Cardiac ventricle fibroblast (primary cell): ENCODE data around the genes FNDC10, CFAP74, GABRD and FAAP20.

DNA sequence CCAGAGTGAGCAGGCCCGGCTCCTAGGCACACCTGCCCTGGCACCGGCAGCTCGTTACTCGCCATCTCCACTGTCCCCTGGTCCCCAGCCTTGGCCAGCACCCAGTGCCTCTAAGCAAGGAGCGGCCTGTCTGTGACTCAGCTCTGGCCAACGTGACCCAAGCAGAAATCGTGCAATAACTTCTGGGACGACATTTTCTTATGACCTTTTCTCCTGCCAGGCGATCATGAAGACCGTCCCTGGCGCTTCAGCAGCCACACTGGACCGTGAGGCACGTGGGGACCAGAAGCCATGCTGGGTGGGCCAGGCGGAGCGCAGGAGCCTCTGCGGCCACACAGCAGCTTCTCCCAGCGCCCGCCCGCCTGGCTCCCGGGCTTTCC is 2.2 kb upstream of the TMEM240 start:
- RAMPAGE, long total RNA, result no peak

DNA sequence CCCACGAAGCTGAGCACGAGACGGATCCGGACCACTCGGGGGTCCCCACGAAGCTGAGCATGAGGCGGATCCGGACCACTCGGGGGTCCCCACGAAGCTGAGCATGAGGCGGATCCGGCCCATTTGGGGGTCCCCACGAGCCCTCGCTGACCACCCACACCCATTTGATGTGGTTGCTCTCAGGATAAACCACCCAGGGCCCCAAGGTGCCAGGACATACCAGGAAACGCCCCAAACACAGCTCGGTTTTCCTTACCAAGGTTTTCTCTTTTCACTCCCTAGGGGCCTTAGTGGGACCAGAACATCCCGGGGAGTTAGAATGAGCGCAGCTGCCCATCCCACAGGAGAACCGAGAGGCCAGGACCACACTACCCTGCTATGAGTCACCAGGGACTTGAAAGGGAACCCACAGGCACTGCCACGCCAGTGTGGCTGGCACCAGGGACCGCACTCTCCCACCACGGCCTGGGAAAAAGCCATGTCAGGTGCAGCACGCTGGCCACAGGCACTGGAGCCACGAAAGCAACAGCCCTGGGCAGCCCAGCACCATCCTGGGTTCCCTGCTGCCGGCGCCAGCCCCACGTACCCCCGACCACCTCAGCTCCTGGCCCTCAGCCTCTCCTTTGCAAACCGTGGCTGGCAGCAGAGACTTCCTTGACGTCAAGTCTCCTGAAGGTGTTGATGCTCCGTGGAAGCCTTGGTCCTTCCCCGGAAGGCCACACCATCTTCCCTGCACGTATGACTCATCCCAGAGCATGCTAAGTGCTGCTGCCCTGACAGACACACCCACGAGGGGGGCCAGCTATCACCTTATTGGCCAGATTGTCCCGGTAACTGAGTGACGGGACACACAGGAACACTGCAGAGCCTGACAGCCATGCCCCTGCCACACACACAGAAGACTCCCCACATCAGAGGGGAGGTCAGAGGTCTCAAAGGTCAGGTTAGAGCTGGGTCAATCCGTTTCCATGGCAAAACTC is 14.1 kb upstream of the TMEM240 start:
- RAMPAGE, long total RNA, result no peak

GRCh38 chr1:1565446-1565924 is 9.2 kb downstream of the SSU72 start:
- RAMPAGE, long total RNA, result no peak

- RAMPAGE, long total RNA, result no peak
Observed at GRCh38 chr1:1599903-1600515, at the start of gene FNDC10. Gene FNDC10 (minus strand): TSS chr1:1600135.

- RAMPAGE, long total RNA, result no peak
Observed at GRCh38 chr1:1615623-1616640, 632 bp downstream of the MIB2 start.

- RAMPAGE, long total RNA, result no peak
Observed at GRCh38 chr1:1631365-1631509, 736 bp upstream of the MMP23B start.

DNA sequence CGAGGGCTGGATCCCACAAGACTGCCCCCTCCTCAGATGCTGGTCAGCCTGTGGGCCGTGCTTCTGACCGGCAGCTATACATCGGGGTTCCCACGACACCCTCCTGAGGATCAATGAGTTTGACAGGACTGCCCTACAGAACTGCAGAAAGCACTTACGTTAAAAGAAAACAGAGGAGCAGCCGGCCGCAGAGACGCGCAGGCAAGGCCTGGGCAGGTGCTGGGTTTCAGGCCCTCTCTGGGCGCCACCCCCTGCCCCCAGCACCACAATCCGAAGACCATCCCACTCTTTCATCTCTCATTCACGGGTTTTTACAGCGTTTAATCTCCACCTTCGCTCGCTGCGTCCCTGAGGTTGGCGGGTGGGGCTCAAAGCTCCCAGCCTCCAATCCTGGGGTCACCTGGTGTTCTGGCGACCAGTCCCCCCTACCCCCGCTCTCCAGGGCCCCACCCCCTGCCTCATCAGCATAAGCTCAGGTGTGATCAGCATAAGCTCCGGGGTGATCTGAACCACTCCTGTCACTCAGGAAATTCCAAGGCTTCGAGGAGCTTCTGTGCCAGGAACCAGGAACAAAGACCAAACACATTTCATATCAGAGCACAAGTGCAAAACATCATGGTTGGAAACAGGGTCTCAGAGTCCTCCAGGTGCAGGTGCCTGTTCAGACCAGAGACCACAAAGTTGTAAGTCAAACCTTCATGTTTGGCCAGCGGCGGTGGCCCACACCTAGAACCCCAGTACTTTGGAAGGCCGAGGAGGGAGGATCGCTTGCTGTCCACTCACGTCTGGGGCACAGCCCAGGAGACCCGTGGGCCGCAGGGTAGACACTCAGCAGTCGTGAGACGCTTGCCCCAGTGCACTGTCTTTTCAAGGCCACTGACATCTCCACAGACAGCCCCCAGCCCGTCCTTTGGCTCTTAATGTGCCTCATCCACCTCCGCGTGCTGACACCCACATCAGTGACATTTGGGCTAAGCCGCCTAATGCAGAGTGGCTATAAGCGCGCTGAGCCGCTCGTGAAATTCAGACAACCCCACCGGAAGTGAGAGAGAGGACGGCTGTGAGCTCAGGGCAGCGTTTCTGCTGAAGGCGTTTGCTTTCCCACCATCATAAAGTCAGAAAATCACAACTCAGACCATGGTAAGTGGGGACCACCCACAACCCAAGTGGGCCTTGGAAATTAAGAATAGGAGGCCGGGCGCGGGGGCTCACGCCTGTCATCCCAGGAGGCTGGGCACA is 8.9 kb downstream of the SLC35E2B start:
- RAMPAGE, long total RNA, result no peak

DNA sequence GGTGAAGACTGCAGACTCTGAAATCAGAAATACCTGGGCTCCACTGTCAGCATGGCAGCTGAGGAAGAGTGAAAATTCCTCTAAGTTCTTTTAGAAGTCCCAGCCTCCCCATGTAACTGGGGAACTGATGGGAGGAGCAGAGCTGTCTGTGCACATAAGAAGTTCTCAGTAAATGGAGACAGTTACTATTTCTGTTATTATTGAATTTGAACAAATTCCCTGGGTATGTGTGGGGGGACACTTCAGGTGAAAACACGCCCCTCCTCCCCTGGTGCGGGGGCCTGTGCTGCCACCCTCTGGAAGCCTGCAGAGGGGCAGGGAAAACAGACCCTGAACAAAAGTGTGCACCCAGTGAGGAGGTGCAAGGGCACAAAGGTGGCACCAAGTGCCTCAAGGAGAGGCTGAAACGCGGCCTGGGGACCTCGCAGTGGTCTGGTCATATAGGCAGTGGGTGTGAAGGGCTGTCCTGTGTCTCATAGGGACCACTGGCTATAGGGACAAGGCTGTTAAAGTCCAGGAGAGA is 18.2 kb upstream of the NADK start:
- RAMPAGE, long total RNA, result no peak

DNA sequence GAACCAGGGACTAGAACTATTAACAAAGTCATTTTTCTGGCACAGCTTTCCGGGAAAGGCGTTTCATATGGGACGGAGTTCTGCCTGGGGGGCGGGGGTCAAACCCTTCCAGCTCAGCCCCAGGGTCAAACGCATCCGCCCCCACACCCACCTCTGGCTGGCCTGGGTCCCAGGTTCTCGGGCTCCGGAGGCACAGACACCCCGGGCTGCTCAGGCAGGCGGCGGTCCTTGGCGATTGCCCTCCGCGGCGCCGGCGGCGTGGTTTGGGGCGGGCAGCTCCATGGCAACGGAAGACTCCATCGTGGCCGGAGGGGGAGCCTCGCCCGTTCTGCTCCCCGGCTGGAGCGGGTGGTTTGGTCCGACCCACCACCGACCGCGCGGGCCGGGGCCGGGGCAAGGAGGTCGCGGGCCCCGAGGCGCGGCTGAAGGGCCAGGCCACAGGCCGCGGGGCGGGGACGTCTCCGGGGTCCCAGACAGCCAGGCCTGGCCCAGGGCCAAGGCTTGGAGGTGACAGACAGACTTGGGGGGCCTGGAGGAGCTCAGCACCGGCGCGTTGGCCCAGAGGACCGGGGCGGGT is at the start of gene CFAP74:
CFAP74 (minus strand) TSS at position 237 of the 577 bp plus-strand sequence.
- RAMPAGE, long total RNA, result no peak

GRCh38 chr1:2019037-2019587 is at the start of gene GABRD:
Gene GABRD (plus strand): TSS chr1:2019345.
- RAMPAGE, long total RNA, result no peak

DNA sequence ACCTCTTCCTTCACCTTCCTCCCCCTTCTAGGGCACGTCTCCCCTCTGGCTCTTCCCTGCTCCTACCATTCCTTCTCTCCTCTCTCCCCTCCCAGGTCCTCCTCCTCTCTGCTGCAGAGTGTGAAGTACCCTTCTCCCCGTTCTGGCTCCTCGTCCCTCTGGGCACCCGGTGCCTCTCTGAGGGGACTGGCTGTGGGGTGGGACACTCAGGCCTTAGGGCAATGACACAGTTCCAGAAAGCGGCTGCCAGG is 2.2 kb downstream of the PRKCZ start:
- RAMPAGE, long total RNA, result no peak

GRCh38 chr1:2061088-2062090 is 11.2 kb downstream of the PRKCZ start:
- RAMPAGE, long total RNA, result no peak

DNA sequence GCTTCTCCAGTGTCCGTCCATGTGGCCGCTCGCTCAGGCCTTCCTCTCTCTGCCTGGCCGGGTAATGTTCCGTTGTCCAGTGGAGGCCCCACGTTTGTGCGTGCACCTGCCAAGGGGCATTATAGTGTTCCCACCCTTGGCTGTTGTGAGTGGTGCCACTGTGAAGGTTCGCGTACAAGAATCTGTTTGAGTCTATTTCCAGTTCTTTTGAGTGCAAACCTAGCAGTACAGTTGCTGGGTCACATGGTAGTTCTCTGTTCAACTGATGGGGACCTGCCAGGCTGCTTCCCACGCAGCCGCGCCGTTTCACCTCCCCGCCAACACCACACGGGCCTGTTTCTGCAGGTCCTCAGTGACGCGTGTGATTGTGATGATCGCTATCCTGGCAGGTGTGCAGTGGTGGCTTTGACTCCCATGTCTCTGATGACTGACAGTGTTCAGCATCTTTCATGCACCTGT is 41.8 kb downstream of the FAAP20 start:
- RAMPAGE, long total RNA, result no peak

DNA sequence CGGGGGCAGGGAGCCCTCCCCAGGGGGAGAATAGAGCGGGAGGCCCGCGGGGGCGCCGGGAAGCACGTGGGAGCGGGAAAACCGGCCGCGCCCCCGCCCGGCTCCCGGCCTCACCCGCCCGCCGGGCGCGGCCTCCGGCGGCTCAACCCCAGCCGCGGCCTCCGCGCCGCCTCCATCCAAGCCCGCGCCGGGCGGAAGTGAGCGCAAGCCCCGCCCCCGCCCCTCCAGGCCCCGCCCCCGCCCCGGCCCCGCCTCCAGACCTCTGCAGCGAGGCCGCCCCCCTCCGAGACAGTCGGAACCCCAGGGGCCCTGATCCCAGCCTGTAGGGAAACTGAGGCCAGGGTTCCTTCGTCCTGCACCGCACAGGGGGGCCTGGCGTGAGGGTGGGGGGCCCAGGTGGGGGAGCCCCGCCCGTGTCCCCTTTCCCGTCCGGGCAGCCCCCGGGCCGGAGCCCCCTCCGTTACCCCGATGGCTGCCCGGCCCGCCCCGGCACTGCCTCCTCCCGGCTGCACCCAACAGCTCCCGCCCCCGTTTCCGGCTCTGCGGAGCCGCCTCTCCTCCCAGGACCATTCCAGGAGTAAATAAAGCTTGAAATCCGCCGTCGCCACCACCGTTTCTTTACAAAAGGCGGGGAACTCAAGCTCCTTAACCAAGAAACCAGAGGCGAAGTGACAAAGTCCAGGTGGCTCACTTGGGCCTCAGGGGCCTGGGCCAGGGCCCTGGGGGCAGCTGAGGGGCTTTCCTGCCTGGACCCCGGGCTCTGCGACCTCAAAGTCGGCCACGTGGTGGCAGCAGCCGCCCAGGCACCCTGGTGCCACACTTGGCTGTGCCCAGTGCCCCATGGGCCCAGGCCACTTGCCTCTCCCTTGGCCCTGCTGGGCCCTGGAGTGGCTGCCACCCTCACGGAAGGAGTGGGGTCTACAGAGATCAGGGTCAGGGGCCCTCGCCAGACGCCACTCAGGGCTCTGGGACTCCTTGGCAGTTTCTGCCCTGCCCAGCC is at the start of gene FAAP20:
FAAP20 (minus strand) TSS at position 199 of the 1,000 bp plus-strand sequence.
- RAMPAGE, long total RNA, result no peak

DNA sequence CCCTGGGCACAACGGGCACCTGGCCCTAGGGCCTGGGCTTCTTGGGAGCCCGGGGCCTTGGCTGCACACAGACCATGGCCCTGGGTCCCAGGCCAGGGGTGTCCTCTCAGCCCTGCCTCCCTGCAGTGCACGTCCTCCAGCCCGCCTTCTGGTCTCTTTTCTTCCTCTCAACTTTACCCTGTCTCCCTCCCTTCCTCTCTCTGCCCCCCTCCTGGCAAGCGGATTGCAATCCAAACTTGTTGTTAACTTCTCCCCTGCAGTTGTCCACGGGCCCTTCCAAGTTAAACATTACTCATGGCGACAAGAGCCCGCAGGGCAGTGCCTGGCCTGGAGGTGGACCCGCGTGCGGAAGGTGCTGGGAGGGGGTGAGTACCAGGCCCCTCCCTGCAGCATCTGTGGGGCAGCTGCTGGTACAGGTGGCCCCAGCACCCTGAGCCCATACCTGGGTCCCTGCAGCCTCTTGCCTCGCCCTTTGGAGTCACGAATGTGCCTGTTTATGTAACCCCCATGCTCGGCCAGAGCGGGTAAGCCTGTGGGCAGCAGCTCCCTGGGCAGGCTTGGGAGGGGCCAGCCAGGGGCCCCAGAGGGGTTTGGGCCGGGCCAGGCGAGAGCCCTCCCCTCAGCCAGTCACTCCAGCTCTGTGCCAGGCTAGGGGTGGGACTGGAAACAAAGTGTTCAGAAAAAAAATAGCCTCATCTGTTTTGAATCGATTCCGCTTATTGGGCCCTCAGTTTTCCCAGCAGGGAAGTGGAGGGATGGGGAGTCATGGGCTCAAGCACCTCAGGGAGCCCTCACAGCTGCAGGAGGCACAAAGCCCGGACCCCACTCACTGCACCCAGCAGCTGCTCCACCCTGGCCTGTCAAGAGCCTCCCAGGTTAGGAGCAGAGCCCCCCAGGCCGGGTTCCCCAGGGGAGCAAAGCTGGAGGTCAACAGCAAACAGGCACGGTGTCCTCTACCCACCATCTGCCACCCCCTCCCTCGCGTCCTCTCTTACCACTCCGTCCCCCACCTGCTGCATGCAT is 13.9 kb upstream of the FAAP20 start:
- RAMPAGE, long total RNA, result no peak

GRCh38 chr1:2236790-2237812 is 9.0 kb downstream of the SKI start:
- RAMPAGE, long total RNA, result no peak

DNA sequence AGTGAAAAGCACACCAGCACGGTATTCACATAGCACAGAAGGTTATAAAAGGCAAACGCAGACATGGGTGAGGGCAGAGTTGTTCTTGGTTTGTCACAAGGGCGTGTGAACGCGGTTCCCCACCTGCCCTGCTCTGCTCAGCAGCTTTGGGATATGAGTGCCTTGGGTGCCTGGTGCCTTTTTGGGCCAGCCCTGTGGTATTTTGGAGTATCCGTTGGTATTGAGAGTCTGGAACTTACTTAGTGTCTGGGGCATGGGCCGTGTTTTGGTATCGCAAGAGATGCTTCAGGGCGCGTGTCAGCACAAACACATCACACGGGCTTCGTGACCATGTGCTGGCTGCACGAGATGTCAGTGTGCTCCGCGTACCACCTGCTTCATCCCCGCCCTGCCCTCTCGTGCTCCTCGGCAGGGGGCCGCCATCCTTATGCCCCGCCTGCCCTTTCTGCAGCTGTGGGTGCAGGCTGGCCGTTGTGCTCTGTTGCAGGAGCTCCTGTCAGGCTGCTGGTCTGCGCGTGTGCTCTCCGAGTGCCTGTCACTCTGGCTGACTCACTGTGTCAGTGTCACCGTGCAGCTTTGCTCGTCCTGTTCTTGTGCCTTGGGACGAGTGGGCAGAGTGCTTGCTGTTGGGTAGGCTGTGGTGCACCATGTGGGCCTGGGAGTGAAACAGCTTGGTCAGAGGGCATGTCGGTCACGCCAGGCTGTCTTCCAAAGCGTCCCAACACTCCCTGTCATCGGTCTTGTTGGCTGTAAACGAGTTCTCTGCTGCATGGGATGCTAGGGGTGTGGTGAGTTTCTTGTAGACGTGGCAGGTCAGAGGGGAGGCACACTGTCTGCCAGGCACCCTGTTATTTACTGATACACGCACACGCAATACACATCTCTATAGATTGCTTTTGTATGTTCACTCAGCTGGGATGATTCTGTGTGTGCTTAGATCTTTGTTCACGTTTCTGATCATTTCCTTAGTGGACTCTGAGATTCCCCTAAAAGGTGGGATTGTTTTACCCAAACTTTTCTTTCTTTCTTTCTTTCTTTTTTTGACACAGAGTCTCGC is 15.2 kb downstream of the SKI start:
- RAMPAGE, long total RNA, result no peak

GRCh38 chr1:2250436-2251242 is 22.5 kb downstream of the SKI start:
- RAMPAGE, long total RNA, result no peak

- RAMPAGE, long total RNA, result no peak
Observed at GRCh38 chr1:2254932-2255770, 27.0 kb downstream of the SKI start.

GRCh38 chr1:2262140-2262871 is 34.2 kb downstream of the SKI start:
- RAMPAGE, long total RNA, result no peak